Jurkat, Clone E6-1 (cell line): ENCODE measurements around the genes POTEC and CTAGE1.

GRCh38 chr18:14222506-14223192, 90.4 kb upstream of the ZNF519 start:
- RRBS = no CpG with 5 or more reads among the region's 24 CpGs

DNA sequence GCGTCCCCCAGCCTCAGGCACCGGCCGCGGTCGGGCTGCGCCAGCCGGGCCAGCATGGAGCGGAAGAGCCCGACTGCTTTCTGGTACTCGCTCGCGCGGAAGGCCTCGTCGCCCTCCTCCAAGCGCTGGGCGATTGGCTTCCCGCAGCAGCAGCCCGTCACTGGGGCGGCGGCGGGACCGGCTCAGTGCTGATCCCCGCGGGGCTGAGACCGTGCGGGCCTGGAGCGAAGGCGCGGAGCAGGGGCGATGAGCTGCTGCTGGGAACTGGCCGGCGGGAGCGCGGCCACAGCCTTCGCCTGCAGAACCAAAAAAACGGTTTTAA, 92.7 kb downstream of the POTEC start:
- RRBS = no CpG with 5 or more reads among the region's 37 CpGs

GRCh38 chr18:14543404-14543873, at the start of gene POTEC:
TSS of gene POTEC (minus strand) at chr18:14543600.
- RRBS = no CpG with 5 or more reads among the region's 42 CpGs

DNA sequence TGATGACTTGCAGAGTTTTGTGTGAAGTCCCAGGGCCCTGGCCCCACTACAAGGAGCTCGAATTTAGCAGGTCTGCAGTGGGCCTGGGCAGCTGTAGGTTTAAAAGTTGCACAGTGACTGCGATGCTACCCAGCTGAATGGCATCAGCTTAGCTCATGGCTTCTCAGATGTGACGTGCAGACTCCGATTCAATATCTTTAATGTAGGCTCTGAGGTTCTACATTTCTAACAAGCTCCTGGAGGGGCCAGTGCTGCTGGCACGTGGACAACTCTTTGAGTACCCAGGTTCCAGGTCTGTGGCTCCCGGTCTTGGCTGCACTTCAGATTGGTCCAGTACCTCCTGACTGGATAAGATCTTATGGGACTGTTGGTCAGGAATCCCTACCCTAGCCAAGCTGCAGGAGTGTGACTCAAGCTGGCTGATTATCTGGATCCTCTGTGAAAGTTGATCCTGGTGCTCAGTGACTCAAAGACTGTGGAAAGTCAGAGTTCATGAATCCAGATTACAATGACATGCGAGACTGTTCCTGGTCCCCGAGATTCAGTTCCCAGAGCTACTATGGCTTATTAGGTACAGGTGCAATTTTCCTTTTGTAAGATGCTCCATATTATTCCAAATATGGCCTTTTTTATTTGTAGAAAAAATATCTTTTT, 222.1 kb downstream of the ANKRD30B start:
- RRBS = no CpG with 5 or more reads among the region's 8 CpGs

DNA sequence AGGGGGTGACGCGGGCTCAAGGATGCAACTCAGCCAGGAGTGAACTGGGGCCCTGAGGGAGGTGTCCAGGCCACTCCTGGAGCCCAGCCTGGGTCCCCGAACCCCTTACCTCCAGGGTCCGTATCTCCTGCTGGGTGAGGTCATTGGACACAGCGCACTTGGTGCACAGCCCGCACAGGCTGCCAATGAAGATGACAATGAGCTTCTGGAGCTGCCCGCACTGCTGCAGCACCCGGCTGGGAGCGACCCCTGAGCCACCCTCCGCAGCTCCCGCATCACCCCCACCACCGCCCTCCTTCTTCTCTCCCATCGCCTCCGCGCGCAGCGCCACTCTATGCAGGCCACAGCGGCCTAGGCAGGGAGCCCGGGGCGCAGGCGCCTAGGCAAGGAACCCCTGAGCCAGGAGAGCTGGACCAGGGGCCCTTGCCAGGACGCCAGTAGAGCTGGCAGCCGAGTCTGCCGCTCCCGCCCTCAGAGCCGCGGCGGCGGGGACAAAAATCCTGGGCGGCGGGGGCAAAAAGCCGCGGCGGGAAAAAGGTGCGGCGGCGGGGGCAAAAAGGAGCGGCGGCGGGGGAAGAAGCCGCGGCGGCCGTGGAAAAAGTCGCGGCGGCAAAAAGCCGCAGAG, 449.6 kb downstream of the ANKRD30B start:
- RRBS = no CpG with 5 or more reads among the region's 48 CpGs

GRCh38 chr18:20982475-20982871, 129.1 kb downstream of the ROCK1 start:
- RRBS = no CpG with 5 or more reads among the region's 6 CpGs

DNA sequence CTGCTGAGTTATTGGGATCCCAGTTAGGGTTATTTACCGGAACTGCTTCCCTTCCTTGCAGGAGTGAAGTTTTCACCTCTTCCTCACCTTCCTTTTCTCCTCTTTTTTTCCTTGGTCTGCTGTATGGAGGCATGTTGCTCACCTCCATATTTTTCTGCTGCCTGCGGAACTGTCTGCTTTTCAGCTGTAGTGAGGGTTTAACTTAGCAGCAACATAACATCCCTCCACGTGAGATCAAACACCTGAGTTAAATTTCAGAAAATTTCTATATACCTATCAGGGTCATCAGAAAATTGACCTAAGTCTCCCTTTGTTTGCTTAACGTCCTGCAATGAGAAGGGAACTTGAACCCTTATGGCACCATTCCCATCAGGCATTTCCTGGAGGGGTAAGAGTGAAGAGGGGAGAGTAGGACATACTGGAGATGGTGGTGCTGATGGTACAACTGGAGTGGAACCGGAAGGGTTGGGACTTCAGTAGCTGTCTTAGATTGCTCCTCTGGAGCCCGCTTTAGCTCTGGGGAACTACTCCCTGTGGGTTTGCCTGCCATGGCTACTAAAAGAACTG, 32.4 kb downstream of the ROCK1 start:
- RRBS = no CpG with 5 or more reads among the region's 6 CpGs

DNA sequence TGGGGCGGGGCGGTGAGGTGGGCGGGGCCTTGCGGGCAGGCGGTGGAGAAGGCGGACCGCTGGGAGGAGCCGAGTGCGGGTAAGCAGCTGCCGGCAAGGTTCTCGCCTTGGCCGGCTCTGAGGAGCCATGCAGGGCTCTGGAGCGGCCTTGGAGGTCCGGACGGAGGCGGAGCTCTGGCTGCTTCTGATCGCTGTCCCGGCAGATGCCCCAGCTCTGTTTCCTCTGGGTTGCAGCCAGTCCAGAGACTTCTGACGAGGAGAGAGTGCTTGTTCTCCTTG, 226 bp upstream of the ROCK1 start:
- RRBS = 3% methylated on average over 6 of the region's 19 CpGs

DNA sequence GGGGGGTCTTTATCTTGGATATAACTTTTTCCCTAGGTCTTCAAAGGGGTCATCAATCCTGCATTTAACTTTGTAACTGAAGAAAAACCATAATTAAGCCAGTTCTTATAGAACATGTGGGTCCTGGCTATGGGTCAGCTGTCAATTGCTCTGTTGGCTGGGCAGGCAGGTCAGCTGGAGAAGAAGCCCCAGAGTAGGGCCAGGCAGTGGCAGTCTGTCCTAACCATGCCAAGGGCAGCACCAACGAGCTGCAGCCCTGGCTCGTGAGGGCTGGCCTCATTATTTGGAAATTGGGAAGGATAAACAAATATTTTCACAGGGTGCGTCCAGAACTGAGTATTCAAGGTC, 87.9 kb downstream of the GREB1L start:
- RRBS = no CpG with 5 or more reads among the region's 3 CpGs

DNA sequence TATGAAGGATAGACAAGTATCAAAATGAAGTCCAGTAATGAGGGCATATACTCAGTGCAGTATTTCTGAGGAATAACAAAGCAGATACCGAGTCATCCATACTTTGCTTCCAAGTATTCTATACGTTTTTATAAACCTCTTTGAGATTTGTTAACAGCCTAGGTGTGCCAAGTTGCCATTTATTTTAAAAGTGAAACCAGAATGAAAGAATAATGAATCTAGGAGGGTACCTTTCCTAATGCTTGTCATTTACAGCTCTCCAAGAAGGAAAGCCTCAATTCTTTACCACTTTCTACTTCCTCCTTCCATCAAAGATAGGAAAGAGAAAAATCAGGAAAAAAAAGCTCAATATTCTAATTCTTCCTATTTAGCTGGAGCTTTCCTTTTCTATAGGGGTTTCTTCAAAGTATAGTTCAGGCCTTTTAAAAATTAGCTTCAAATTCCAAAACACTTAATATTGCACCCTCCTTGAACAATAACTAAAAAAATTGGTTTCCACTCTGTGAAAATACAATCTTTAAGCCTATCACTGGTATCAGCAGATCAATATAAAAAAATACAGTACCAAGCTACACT, 71.0 kb downstream of the ESCO1 start:
- RRBS = no CpG with 5 or more reads among the region's 2 CpGs

GRCh38 chr18:21779327-21779898, 38.8 kb downstream of the MIB1 start:
- RRBS = no CpG with 5 or more reads among the region's 3 CpGs

DNA sequence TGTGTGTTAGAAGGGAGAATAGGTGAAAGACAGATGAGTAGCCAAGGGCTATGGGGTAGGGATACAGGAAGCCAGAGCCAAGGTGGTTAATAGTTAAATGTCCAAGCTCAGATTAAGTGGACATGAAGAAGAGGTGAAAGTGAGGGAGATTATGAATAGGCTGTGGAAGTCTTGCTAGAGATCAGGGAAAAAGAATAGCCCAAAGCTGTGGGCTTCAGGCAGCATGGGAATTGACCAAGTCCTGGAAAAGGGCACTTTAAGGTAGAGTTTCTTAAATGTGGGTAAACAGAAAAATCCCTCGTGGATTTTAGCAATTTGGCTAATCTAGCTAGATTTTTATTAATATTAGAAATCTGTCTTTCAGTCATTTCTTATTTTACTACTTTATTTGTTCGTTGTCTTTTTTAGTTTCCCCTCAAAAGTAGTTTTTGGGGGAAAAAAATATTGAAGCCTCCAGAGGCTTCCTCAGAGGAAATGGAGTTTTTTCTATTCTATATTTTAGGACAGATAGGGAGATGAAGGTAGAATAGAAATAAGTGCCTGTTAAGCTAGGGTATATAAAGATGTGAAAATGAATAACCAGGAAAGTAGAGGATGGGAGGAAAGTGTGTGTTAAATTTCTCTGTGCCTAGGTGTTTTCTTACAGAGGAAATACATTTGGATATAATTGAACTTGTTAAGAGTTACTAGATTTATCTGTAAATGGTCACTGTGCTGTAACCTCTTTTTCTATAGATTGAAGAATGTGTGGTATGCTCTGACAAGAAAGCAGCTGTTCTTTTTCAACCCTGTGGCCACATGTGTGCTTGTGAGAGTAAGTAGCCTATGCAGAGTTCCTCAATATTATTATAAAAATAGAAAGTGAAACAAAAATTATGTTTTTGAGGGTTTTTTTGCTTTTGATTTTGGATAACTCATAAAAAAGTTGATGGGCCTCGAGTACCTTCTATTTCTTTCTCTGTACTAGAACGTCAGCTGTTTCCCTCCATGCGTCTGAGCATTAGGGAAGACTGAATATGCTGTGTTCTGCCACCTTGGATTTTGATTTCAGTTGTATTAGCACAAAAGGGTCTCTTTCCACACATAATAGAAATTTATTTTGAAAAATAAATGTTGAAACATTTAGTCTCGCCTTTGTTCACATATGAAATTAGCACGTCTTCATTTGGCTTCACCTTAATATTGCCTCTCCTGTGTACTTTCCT, 112.2 kb downstream of the MIB1 start:
- RRBS = no CpG with 5 or more reads among the region's 7 CpGs

DNA sequence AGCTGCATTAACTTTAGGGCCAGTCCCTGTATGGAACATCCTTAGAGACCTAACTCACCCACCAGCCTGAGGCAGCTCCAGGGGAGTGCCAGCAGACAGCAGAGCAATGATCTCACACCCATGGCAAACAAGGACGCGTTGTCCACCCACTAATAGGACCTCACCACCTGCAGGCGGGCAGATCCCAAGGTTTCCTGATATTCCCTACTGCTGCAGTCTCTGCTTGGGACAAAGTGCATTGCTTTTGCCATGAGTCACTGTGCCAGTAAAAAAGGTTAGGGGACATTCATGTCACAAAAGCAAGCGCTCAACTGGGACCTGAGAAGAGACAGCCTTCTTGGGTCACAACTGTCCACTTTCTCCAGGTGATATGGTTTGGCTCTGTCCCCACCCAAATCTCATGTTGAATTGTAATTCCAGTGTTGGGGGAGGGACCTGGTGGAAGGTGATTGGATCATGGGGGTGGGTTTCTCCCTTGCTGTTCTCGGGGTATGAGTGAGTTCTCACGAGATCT, 160.1 kb downstream of the MIB1 start:
- RRBS = no CpG with 5 or more reads among the region's 6 CpGs

DNA sequence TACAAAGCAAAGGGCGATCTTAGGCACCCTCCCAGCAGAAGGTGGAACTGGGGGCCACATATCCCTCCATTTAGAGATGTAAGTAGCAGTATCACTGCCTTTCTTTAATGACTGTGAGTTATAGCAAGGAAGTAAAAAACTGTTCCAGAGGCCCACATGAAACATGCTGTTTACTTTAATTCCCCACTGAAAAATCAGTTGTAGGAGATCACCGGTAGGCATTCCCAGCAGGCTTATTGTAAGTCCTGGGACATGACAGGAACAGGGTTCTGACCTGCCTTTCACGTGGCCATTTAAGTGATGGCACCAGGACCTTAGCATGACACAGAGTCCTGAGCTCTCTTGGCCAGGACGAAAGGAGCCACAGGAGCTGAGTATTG, 16.8 kb downstream of the GATA6 start:
- RRBS = no CpG with 5 or more reads among the region's 4 CpGs

- RRBS = no CpG with 5 or more reads among the region's 9 CpGs
Measured at GRCh38 chr18:22191678-22192366, 22.4 kb downstream of the GATA6 start.

DNA sequence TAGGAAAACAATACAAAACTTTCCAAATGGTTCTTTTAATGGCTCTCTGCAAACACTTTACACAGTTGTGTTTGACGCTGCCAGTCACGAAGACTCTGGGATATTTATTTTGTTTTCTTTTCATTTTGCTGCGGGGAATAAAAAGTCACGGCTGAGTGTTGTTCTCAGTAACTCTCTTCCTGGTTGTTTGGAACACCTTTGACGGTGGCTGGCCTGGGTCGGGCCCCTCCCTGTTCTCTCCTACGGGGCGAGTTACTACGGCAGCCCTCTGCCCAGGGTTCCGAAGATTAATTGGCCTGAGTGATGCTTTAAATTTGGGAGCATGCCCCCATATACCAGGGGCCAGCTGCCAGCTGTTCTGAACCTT, 84.7 kb downstream of the GATA6 start:
- RRBS = no CpG with 5 or more reads among the region's 10 CpGs

- RRBS = no CpG with 5 or more reads among the region's 8 CpGs
Measured at GRCh38 chr18:22276307-22276873, 107.0 kb downstream of the GATA6 start.

DNA sequence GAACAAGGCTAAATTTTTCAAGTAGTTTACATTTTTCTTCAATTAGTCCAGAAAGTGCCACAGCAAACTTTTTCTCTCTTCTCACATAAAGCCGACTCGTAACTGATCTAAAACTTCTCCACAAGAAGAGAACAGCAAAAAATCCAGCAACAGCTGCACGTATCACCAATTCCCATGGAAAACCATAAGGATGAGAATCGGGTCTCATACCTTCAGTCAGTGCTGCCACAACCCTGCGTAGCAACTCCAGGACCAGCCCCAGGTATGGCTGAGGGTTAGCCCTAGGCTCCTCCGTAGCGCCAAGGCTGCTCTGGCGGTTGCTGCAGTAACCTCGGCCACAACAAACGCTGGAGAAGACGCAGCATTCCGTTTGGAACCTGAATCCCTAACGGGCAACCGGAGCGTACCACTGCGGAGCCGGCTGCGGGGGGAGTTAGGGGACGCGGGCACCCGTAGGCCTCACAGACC, at the start of gene CTAGE1:
TSS of gene CTAGE1 (minus strand) at position 312 of the 468 bp plus-strand sequence.
- RRBS = 90% methylated on average over 5 of the region's 21 CpGs

- RRBS = no CpG with 5 or more reads among the region's 2 CpGs
Measured at GRCh38 chr18:22490641-22490973, 72.9 kb upstream of the CTAGE1 start.

- RRBS = no CpG with 5 or more reads among the region's 16 CpGs
Measured at GRCh38 chr18:22613292-22613904, 195.7 kb upstream of the CTAGE1 start.